ENCODE data around the gene ABCC6.

DNA sequence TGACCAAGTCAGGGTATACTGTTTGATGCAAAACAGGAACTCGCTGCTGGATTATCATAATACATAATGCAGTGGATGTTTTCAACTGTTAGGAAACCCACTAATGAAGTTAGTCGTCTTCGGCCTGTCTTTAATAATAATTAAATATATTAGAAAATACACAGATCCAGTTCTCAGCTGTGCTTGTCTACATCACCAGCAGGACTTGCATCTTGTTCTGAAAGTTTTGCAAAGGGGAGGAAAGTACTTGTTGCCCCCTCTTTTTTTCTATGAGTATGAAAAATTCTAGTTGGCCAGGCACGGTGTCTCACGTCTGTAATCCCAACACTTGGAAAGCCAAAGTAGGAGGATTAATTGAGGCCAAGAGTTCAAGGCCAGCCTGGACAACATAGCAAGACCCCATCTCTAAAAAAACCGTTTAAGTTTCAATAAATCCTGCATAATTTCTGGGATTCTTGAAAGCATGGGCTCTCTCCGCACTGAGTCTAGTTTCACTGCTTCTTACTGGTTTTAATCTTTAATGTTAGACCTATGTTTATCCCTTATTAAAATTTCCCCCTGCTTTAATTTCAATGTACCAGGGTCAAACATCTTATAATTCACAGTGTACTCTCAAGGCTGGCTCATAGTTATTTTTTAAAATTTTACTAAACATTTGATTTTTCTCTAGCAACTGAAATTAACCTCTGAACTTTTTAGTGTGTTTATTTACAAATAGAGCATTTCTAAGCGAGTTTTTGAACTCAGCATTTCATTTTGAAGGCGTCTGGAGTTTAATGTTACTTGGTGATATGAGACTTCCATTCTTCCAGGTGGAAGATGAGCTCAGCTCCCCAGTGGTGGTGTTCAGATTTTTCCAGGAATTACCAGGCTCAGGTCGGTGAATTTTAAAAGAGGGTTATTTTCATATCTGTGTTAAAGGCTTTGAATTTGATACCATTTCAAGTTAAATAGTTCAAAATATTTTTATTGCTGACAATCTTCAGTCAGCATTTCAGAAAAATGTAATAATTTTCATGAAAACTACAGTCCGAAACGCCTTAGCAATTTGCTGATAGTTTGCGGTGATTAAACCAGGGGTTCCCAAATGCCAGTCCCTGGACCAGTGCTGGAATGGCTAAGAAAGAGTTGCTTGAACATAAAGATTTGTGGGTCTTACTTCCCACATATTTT, 29.7 kb downstream of the NTAN1 start:
- PRO-cap: no peak
- RAMPAGE, long total RNA, 2 experiments: no peak in any of the 2 experiments

DNA sequence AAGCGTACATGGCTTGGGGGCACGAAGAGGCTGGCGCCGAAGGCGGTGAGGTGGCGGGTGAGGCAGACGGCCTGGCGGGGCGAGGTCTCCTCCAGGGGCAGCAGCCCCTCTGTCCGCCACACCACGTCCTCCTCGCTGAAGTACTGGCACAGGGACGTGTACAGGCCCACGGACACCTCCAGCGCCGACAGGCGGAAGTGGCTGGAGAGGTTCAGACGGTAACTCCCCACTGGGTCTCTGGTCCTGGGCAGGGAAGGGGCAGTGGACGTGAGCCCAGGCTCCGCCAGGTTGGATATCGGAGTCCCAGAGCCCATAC, 36.1 kb upstream of the RRN3 start:
- PRO-cap: no peak
- RAMPAGE, long total RNA, 2 experiments: no peak in any of the 2 experiments

- PRO-cap: no peak
- RAMPAGE, long total RNA, 2 experiments: no peak in any of the 2 experiments
Measured at GRCh38 chr16:15143170-15144168, 49.4 kb upstream of the RRN3 start.

DNA sequence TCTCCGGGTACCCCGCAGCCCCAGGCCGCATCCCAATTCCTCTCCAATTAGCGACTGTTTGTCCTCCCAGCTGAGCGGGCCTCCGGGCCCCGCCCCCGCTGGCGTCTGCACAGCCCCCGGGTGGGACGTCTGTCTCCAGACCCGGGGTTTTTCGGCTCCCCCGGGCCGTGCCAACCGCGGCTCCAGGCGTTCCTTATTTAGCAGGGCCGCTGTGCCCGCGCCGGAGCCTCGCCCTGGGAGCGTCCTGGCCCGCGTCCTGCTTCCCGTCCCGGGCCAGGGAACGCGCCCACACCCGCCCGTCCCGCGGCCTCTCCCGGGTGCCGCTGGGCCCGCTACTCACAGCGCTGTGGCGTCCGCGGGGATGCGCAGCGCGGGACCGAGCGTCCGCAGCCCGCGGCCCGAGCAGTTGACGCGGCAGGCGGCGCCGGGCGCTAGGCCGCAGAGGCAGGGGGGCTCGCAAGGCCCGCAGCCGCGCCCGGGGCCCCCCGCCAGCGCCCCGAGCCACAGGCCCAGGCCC, 60.0 kb upstream of the RRN3 start:
- PRO-cap: no peak
- RAMPAGE, long total RNA, 2 experiments: no peak in any of the 2 experiments

DNA sequence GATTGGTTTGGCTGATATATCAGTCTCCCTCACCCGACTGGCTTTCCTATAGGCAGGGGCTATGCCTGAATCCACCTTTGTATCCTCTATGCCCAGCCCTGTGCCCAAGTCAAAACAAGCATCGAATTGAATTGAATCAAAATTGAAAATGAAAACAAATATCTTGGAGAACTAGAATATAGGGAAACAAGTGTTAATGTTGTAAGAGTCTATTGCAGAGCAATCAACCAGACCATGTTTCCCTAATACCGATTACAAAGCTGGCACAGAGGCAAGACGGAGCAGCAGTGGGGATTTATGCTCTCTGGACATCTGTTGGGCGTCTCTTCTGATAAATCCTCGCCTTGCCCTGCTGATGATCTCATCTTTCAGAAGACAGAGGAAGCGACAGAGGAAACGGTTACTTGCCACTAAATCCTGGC, 112.3 kb upstream of the RRN3 start:
- PRO-cap: no peak
- RAMPAGE, long total RNA, 2 experiments: no peak in any of the 2 experiments

GRCh38 chr16:15522985-15523522, 88.7 kb downstream of the BMERB1 start:
- PRO-cap: no peak
- RAMPAGE, long total RNA, 2 experiments: no peak in any of the 2 experiments

DNA sequence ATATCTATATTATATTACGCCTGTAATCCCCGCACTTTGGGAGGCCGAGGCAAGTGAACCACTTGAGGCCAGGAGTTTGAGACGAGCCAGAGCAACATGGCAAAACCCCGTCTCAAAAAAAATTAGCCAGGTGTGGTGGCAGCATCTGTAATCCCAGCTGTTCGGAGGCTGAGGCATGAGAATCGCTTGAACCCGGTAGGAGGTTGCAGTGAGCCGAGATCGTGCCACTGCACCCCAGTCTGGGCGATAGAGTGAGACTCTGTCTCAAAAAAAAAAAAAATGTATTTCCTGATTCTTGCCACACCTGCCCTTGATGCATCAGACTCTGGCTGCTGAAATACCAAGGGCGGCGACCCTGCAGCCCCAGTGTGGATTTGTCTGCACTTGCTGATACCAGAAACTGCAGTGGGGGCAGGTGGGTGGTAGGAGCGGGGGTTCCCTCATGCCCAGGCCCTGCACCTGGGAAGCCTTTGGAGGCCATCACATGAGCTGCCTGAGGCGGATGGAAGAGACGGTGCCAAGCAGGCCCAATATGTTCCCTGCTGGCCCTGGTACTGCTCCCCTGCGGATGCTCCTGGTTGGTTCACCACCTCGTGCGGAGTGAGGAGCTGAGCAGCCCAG, 50.8 kb downstream of the MARF1 start:
- PRO-cap: no peak
- RAMPAGE, long total RNA, 2 experiments: no peak in any of the 2 experiments

DNA sequence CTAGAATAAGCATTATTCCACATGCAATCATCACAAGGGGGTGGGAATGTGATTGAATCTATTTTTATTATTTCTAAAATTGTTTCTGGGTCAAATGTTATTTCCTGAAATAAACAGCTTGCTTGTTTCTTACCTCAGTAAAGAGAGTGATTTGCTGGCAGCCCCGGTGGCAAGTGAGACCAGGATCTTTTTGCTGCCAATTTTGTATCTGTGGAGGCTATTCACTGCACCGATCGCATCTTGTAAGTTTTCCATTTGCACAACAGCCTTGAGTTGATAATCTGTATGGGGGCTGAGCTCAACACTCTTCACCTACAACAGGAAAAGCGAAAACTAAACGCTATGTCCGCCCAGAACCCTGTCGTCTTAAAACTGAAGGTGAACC, 21.4 kb downstream of the MARF1 start:
- PRO-cap: no peak
- RAMPAGE, long total RNA, 2 experiments: no peak in any of the 2 experiments

GRCh38 chr16:15644256-15644759, 1.4 kb upstream of the MARF1 start:
- PRO-cap: no peak
- RAMPAGE, long total RNA, 2 experiments: no peak in any of the 2 experiments

DNA sequence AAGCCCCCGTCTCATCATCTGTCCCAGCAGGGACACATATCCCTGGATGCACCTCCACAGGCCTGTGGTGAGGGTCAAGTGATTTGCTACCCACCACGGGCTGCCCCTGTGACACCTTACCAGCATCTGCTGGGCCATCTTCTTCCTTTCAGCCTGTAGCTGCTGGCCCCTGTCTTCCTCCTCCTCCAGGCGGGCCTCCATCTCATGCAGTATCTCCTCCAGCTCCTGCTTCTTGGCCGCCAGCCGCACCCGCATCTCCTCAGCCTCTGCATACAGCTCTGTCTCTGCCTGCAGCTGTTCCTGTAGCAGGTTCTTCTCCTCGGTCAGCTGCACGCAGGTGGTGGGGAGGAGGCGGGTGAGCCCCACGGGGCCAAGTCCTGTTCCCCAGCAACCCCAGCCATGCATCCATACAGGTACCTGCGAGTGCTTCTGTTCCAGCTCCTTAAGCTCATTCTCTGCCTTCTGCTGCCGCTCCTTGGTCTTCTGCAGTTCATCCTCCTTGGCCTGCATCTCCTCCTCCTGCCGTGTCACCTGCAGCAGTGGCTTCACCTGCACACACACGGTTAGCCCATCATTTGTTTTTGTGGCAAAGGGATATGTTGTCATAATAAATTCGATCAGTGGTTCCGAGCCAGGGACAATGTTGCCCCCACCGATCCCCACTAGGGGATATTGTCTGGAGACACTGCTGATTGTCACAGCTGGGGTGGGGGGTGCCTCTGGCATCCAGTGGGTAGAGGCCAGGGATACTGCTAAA, 91.5 kb downstream of the NDE1 start:
- PRO-cap: no peak
- RAMPAGE, long total RNA, 2 experiments: no peak in any of the 2 experiments

DNA sequence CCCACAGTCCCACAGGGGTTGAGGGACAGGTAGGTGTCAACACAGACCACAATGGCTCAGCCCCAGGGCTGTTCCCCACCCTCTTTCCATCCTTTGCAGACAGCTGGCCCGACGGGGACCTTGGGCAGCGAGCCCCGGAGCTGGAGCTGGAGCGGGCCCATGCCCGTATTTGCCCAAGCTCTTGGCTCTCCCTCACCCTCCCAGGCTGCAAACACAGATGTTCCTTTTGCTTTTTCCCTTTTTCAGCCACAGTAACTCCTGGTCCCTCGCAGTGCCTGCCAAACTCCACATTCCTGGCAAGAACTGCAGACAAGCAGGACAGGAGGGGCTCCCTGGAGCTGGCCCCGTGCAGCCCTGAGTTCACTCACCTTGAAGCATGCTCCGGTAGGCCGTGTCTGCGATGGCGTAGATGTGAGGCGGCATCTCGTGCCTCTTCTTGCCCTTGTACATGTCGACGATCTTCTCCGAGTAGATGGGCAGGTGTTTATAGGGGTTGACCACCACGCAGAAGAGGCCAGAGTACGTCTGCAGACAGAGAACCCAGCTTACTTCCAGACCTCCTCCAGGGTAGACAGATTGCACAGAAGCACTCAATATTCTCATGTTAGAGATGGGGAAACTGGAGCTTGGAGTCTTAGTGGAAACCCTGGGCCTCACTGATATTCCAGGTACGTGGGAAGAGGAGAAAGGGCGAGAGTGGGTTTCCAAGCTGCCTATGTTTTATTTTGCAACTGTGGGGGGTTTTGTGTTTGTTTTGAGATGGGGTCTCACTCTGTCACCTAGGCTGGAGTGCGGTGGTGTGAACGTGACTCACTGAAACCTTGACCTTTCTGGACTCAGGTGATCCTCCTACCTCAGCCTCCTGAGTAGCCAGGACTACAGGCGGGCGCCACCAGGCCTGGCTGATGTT, 33.7 kb downstream of the MYH11 start:
- PRO-cap: no peak
- RAMPAGE, long total RNA, 2 experiments: no peak in any of the 2 experiments

DNA sequence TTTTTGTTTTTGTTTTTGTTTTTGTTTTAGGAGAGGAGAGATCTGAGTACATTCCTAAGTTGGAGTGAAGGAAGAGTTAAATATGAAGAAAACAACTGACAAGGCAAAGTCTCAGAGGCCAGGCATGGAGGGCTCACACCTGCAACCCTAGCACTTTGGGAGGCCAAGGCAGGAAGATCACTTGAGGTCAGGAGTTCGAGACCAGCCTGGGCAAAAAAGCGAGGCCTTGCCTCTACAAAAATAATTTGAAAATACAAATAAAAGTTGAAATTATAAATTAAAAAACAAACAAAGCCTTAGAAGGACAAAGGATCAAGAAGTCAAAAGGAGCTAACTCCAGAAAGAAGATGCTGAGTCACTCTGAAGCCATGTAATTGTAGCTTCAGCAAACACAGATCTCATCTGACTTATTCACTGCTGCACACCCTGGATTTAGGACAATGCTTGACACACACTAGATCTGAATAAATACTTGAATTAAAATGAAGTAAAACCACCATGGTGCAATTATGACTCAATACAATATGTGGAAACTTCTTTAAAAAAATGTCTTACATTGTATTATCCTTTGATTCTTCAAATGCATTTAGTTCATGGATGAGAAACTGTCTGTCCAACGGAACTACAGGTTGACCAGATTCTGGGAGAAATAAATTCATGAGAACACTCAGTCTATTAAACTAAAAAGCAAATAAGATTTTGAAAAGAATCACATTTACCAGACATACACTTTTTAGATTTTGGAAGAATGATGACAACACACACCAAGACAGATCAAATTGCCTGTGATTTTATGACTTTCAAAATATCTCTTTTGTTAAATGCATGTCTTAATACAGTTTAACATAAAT, 8.9 kb downstream of the CEP20 start:
- PRO-cap: no peak
- RAMPAGE, long total RNA, 2 experiments: no peak in any of the 2 experiments

DNA sequence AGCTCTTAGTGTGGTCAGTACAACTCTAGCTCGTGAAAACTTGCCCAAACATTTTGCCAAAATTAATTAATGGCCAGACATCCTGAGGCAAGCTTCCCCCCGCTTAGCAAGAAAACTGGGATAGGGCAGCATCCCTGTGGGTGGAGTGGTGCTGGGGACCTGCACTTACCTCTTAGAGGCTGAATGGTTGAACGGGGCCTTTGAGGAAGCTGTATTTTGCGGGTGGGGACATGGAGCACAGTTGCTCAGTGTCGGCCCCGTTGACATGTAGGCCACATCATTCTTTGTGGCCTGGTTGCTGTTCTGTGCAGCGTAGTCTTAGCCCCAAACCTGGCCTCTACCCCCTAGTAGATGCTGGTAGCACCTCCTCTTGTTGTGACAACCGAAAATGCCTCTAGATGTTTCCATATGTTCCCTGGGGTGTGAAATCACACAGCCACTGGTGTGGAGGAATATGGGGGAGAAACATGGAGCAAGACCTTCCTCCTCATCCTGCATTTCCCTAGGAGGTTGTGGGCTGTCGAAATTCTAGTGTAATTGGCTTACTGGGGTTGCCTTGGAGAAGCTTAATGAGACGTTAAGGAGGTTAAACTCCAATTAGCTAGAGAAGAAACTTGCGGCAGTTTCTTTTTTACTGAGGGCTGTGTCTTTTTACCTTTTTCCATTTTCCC, 9.3 kb downstream of the ABCC1 start:
- PRO-cap: no peak
- RAMPAGE, long total RNA, 2 experiments: no peak in any of the 2 experiments

- PRO-cap: no peak
- RAMPAGE, long total RNA, 2 experiments: no peak in any of the 2 experiments
Measured at GRCh38 chr16:15970804-15971003, 21.3 kb downstream of the ABCC1 start.

DNA sequence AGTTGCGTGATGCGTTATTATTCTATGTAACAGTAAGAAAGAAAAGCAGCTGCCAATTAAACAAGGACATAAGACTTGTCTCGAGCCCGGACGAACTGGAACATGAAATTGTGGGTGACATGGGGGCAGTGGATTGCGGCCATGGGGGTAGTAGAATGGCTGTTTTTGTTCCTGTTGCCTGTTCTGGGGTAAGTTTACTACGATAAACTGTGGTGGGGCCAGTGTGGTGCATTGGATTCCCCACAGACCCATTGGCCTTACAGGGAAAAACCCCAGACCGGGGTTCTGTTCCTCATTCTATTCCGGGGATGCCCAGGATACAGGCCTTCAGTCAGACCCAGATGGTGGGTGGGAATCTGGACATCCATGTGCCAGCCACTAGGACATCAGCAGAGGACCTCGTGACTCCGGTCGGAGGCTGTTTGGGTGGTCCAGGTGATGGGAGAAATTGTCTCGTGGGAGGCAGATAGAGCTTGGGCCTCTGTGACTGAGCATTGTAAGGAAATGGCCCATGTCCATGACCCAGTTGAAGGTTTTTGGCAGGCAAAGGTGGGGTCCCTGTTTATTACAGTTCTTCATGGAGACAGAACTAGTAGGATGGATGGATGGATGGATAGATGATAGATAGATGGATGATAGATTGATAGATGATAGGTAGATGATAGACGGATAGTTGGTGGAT, 88.2 kb downstream of the ABCC1 start:
- PRO-cap: no peak
- RAMPAGE, long total RNA, 2 experiments: no peak in any of the 2 experiments

GRCh38 chr16:16049129-16049652, 99.8 kb downstream of the ABCC1 start:
- PRO-cap: no peak
- RAMPAGE, long total RNA, 2 experiments: no peak in any of the 2 experiments

- PRO-cap: no peak
- RAMPAGE, long total RNA, 2 experiments: no peak in any of the 2 experiments
Measured at GRCh38 chr16:16075708-16076389, 126.4 kb downstream of the ABCC1 start.

DNA sequence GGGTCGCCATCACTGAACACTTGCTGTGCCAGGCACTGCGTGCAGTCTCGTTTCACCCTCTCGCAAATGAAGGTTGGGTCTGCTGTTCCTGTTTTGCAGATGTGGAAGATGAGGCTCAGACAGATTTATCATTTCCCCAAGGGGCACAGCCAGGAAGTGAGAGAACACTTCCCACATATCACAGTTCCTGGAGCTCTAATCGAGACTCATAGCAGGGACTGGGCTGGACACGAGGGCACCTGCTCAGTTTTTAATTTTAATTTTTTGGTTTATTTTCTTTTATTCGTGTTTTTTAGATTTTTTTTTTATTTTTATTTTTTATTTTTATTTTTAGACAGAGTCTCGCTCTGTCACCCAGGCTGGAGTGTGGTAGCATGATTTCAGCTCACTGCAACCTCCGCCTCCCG, 122.6 kb downstream of the ABCC6 start:
- PRO-cap: no peak
- RAMPAGE, long total RNA, 2 experiments: no peak in any of the 2 experiments

DNA sequence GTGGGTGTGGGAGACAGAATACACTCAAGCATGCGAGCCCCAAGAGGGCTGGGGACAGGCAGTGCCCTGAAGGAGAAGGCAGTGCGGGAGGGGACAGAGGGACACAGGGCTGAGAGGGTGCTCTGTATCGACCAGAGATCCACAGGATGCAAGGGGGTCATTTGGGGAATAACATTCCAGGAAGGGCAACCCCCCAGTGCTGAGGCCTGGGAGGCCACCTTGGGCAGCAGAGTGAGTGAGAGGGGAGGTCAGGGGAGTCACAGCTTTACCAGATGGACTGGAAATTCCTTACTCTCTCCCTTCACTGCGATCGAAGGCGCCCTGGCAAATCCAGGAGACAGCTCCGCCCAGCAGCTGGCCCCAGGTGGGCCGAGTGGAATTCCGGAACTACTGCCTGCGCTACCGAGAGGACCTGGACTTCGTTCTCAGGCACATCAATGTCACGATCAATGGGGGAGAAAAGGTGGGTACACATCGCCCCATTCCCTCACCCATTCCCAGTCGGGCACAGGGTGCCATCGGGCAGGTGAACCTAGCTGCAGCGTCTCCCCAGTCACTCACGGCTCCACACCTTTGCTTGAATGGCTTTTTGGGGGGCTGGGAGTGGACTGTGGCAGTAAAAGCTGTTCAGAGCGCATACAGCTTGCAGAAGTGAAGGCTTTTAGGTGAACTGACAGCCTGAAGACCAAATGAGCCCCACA, 91.7 kb downstream of the ABCC6 start:
- PRO-cap: no peak
- RAMPAGE, long total RNA, 2 experiments: no peak in any of the 2 experiments

DNA sequence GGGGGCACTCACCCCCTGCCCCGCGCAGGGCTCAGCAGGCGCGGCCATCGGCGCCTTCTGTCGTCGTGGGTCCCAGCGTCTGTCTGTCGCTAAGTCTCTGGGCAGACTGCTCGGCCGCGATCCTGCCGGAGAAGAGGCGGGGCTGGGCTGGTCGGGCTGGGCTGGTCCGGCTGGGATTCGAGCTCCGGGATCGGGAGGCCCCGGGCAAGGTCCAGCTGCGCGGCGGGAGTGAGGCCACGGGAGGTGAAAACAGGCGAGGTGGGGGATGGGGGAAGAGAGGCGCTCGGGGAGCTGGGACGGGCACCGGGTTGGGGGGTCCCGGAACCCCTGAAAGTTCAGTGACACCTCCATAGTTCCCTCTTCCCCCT, at the start of gene ABCC6:
Gene ABCC6, minus strand, starts transcription at position 108 of the 368 bp plus-strand sequence.
- PRO-cap: no peak
- RAMPAGE, long total RNA, 2 experiments: start-site peak on the minus strand in 2 of 2 experiments, centred at positions 109 to 110 of the sequence, 25 to 84 reads per replicate

Data from body of pancreas (tissue), 2 donors.